GM06990 (cell line): ENCODE measurements around a stretch of chrX.

- RRBS = no CpG with 5 or more reads among the region's 4 CpGs
Observed at GRCh38 chrX:16842964-16843878, 26.9 kb downstream of the RBBP7 start.

DNA sequence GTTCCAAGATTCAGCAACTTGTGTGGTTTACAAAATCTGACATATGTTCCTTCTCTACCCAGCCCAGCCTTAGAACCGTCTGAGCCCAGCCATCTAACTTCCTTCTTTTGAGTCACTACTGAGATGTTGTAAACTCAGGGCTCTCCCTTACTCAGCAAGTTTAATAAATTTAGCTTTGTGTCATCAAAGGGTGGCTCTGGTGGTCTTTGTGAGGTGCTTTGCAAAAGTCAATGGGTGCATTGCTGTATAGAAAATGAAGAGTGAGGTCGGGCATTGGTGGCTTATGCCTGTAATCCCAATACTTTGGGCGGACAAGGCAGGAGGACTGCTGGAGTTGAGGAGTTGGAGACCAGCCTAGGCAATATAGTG is 32.3 kb upstream of the REPS2 start:
- RRBS = no CpG with 5 or more reads among the region's 3 CpGs

DNA sequence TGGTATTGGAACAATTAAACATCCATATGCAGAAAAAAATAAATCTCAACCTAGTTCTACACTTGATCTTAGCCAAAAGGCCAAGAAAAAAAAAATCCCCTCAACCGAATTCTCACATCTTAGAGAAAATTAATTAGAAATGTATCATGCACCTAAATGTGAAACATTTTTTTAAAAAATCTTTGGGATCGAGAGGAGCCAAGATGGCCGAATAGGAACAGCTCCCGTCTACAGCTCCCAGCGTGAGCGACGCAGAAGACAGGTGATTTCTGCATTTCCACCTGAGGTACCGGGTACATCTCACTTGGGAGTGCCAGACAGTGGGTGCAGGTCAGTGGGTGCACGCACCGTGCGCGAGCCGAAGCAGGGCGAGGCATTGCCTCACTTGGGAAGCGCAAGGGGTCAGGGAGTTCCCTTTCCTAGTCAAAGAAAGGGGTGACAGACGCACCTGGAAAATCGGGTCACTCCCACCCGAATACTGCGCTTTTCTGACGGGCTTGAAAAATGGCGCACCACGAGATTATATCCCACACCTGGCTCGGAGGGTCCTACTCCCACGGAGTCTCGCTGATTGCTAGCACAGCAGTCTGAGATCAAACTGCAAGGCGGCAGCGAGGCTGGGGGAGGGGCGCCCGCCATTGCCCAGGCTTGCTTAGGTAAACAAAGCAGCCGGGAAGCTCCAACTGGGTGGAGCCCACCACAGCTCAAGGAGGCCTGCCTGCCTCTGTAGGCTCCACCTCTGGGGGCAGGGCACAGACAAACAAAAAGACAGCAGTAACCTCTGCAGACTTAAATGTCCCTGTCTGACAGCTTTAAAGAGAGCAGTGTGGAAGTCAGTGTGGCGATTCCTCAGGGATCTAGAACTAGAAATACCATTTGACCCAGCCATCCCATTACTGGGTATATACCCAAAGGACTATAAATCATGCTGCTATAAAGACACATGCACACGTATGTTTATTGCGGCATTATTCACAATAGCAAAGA is 116.3 kb downstream of the BEND2 start:
- RRBS = no CpG with 5 or more reads among the region's 33 CpGs

- RRBS = no CpG with 5 or more reads among the region's 5 CpGs
Observed at GRCh38 chrX:18587812-18588127, 84.1 kb downstream of the RS1 start.

DNA sequence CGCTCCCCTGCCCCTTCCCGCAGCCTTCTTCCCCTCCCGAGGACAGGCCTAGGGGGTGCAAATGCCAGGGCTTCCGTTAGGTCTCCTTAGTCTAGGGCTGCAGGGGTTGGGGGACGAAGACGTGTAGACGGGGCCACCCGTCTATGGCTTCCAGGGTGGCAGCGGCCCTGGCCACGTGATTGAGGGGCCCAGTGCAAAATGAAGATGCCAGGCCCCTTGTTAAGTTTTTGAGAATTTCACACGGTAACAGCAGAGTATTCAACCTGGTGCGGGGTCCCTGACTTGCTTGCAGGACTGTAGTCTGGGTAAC is 3.5 kb upstream of the RS1 start:
- RRBS = no CpG with 5 or more reads among the region's 12 CpGs

DNA sequence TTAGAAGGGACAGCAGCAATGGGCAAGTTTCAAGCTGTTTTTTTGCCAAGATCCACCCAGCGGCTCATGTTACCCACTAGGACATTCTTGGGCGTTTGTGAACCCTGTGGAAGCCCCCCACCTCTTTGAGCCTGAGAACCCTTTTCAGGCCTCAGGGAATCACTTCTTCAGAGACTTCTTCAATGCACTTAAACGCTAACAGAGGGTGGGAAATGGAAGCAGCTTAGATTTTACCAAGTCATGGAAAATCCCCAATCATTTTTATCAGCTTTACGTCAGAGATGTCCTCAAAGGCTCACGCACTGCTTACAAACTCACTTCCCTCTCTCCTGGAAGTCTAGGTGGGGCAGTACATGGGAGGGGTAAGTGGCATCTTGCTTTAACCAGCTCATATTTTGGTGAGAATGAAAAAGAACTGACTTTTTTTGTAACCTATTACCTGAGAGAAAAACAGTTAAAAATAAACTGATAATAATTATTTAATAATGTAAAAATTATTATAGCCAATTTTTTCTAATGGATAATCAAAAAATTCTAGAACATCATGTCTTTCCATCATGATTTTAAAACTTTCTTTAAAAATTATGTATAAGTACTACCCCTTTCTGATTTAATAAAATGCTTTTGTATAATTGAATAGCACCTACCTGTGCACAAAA is 4.5 kb upstream of the PPEF1 start:
- RRBS = no CpG with 5 or more reads among the region's 5 CpGs

DNA sequence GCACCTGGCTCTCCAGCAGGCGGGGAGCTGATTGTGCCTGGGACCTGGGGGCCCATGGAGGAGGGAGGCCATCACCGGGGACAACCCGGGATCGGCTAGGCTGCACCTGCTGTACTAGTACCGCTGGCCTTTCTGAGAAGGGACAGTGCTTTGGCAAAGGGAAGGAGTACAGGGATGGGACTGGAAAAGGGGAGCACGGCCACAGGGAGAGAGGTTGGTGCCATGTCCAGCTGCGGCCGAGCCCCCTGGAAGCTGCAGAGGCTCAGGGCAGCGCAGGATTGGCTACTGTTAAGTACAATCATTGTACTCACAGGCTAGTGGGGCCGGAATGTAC is 56.7 kb downstream of the PHKA2 start:
- RRBS = no CpG with 5 or more reads among the region's 10 CpGs

GRCh38 chrX:18931419-18931935 is 52.4 kb downstream of the PHKA2 start:
- RRBS = no CpG with 5 or more reads among the region's 9 CpGs

- RRBS = no CpG with 5 or more reads among the region's 6 CpGs
Observed at GRCh38 chrX:19566412-19567049, 51.2 kb upstream of the MAP3K15 start.

GRCh38 chrX:19670042-19671431 is 155.2 kb upstream of the MAP3K15 start:
- RRBS = no CpG with 5 or more reads among the region's 12 CpGs

- RRBS = no CpG with 5 or more reads among the region's 10 CpGs
Observed at GRCh38 chrX:19682849-19683413, 167.6 kb upstream of the MAP3K15 start.

DNA sequence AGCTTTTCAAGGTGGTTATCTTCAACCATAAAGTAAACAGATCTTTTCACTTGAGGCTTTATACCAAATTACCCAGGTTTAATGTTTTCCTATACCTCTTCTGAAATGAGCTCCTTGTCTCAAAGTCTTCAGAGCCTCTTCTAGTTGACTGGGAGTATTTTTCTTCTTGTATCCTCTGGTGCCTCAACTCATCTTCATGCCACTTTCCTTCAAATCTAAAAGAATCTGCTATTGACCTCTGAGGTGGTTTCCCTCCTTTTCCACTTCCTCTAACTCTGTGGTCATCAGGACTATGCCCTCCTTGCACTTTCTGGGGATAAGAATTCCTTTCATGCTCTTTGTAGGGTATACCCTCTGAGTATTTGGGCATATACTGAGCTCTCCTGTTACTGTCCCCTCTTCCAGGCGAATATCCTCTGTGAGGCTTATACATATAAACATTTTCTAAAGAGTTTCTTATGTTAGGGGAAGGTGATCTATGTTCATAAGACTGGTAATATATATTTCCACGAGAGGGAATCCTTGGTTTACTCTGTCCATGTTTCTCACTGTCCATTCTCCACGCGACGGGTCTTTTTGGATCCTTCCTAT is 24.8 kb downstream of the BCLAF3 start:
- RRBS = no CpG with 5 or more reads among the region's 5 CpGs

- RRBS = 39% methylated on average over 12 of the region's 43 CpGs
Observed at GRCh38 chrX:19989849-19990666, 803 bp downstream of the BCLAF3 start.

DNA sequence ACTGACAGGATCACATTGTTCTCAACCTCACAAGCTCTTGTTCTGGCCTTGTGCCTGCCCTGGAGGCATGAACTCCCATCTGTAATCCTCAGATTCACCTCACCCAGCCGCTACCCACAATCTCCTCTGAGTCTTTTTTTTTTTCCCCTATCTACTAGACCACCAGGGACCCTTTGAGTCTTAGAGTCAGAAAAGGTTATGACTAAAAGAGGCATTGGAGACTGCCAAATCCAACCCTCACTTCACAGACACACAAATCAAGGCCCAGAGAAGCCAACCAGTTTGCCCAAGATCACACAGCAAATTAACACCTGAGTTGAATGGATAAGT is 53.8 kb downstream of the MAP7D2 start:
- RRBS = no CpG with 5 or more reads among the region's 1 CpG

DNA sequence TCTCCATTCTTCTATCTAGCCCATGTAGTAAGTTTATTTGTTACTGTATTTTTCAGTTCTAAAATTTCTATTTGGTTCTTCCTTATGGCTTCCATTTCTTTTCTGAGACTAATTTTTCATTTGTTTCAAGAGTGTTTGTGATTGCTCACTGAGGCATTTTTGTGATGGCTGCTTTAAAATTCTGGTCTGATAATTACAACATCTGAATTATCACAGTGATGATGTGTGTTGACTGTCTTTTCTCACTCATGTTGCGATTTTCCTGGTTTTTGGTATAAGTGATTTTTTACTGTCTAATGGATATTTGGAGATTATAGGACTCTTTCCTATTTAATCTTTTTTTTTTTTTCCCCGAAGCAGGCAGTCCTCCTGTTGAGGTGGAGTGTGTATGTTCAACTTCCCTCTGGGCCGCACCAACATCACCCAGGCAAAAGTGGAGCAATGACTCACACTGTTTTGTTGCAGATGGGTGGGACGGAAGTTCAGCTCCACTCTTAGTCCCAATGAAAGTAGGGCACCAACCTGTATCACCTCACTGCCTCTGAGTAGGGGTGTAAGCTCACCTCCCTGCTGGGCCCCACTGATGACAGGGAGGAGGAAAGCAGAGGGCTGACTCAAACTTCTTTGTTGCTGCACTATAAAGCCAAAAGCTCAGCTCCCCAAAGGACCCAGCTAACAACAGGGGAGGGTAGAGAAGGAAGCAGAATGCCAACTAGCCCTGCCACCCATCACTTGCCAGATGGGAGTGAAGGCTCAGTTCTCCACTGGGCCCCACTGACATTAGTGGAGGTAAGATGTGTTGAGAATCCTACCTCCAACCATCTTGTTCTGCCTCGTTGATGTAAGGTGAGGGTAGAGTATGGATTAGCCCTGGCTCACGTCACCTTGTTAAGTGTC is 14.4 kb downstream of the RPS6KA3 start:
- RRBS = no CpG with 5 or more reads among the region's 6 CpGs

DNA sequence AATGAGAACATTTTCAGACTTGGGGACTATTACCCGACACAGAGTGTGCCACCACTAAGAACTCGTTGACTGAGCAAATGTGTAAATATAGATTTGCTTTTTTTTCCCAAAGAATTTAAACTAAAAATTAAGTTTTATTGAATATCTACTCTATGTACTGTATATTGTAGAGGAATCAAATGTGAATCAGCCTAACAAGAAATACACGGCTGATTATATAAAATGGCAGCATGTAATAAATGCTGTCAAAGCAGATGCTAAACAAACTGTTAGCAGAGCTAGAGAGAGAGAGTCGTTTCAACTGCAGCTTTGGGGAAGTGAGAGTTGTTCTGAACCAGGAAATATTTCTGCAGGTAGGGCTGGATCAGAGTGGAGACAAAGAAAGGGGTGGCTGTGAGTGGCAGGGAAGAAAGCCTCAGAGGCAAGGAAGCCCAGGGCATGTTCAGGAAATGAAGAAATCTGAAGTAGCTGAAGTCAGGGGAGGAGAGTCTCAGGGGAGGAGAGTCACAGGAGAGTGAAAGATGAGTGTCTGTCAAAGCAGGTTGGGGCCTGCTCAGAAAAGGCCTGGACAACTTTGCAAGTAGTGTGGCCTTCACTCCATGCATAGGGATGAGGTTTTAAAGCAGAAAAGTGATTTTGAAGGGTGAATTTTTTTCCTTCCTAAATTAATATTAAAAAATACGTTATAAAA is 48.4 kb upstream of the RPS6KA3 start:
- RRBS = no CpG with 5 or more reads among the region's 5 CpGs

DNA sequence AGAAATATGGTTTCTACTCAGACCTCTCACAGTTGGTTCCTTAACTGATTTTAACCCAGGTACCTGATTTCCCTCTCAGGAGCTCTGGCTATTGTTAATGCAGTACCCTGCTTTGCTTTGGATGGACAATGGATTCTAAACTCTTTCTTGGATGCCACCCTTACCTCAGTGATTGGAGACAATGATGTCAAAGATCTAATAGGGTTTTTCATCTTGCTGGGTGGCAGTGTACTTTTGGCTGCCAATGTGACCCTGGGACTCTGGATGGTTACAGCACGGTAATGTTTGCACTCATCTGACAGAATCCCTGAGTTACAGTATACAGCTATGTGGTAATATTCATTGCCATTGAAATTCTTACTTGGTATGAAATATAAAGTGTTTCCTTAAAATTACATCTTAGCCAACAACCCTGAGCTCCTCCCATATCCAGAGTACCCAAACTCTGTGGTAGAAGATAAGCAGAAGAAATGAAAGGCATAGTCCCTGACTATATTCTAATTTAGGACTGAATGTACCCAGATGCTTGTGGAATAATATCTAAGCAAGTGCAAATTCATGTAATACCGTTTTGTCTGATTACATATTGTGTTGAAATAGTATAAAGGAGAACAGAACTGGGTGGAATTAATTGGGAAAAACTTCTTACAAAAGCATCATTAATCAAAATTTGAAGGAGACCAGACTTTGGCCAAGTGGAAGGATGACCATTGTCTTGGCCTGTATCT is 26.8 kb downstream of the YY2 start:
- RRBS = no CpG with 5 or more reads among the region's 2 CpGs

DNA sequence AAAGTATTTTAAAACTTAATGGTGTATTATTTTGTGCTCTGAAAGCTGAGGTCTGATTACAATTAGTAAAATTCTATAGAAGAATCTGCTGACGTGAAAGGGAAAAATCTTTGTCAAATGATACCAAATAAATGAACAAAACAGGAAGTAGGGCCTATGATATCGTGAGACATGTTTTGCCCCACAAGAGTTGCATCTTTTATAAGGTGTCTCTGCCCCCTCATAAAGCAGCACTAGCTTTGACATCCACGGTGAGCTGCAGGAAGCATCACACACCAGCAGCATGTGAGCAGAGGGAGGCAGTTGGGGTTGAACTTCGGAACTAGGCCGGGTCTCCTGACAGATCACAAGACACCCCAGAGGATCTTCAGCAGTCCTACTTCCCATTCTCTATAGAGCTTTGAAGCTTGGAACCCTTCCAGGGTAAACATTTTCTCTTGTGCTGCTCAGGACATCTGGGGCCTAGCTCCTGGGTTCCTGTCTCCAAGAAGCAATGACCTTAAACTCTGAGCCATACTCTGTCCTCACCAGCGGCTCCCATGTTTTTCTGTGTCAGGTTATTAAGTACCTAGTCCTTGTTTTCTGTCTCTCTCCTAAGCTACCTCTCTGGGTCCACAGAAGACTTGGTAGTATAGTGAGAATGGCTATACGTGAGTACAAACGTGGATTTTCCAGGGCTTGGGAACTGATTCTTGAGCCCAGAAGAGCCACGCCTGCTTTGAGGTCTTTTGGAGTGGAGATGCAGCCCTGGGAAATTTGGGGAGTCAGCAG is 27.5 kb downstream of the YY2 start:
- RRBS = no CpG with 5 or more reads among the region's 9 CpGs

DNA sequence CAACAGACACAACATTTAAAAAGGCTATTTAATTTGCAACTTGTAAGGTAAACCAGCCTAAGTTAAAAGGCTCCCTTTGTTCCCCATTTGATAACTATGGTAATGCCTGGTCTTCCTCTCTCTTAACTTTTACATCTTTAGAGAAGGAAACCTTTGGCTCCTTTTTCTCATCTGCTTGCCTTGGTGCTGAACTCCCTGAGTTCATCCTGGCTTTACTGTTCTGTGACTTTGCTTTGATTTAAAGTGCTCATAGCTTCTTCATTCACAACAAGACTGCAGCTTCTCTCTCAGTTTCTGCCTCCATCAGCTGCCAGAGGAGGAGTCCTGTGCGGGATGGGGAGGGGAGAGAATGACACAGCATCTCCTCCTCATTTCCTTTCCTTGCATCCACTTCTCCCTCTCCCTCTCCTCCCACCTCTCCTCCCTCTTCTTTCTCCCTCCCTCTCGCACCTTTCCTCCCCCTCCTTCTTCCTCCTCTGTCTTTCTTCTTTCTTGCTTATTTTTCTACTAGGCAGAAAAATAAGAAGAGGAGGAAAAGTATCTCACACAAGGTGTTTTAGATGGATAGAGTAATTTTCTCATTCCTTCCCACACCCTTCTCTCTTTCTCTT is 42.0 kb downstream of the CBLL2 start:
- RRBS = no CpG with 5 or more reads among the region's 2 CpGs

GRCh38 chrX:23803936-23804521 is 21.1 kb downstream of the SAT1 start:
- RRBS = no CpG with 5 or more reads among the region's 5 CpGs